H1 (cell line): ENCODE data around the genes DNAH1 and MUSTN1.

GRCh38 chr3:52136375-52137169 lies 17.7 kb downstream of the POC1A start:
- RRBS: no CpG with 5 or more reads among the region's 13 CpGs
CAGE:
- cytosol, long polyA plus RNA: no peak
- long polyA plus RNA: no peak
- nucleus, long polyA plus RNA: no peak

DNA sequence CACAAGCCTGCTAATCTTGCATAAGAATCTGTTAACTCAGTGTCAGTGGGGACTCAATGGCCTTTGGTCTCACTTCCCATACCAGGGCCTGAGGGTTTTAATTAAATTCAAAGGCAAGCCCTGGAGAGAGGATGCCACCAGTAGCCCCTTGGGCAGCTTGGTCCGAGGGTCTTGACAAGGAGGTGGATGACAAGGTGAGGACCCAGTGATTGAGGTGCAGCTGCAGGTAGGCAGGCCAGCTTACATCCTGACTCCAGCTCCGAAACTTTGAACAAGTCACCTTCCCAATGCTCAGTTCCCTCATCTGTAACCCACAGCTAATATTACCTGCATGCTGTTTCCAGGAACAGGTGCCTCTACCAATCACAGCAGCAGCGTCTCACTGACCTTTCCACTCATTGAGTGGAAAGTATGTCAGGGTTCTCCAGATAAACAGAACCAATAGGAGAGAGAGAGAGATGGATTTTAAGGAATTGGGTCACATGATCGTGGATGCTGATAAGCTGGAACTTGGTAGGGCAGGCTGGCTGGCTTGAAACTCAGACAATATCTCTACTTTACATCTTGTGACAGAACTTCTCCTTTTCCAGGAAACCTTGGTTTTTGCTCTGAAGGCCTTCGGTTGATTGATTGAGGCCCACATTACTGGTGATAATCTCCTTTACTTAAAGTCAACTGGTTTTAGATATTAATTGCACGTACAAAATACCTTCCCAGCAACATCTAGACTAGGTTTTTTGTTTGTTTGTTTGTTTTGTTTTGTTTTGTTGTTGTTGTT lies 9.0 kb upstream of the ALAS1 start:
- RRBS: no CpG with 5 or more reads among the region's 6 CpGs
CAGE:
- cytosol, long polyA plus RNA: no peak
- long polyA plus RNA: no peak
- nucleus, long polyA plus RNA: no peak

DNA sequence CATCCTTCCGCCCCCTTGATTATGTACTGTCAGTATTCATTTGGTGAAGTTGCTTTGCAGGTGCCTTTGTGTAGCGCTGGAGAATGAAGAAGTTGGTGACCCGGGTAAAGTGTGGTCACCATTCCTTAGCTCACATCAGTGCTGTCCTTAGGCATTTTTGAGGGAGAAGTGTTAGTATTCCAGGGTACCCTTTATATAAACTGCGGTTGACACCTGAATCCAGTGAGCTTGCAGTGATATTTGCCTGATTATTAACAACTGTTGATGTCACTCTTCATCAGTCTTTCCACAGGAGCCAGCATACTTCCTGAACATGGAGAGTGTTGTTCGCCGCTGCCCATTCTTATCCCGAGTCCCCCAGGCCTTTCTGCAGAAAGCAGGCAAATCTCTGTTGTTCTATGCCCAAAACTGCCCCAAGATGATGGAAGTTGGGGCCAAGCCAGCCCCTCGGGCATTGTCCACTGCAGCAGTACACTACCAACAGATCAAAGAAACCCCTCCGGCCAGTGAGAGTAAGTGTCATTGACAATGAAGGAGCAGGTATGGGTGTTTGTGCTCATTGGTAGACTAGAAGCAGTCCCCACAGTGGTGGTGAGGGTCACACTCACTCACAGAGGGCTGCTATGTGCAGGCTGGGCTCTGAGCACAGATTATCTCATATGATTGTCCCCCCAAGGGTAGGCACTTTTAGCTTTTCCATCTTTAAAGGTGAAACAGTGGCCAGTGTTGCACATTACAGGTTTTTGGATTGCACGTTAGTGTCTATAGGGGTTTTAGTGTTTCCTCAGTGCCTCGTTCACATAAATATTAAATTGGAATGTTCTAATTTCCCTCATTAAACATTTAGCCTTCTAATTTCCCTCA lies 1.2 kb downstream of the ALAS1 start:
- RRBS: no CpG with 5 or more reads among the region's 11 CpGs
CAGE:
- cytosol, long polyA plus RNA: no peak
- long polyA plus RNA: no peak
- nucleus, long polyA plus RNA: no peak

DNA sequence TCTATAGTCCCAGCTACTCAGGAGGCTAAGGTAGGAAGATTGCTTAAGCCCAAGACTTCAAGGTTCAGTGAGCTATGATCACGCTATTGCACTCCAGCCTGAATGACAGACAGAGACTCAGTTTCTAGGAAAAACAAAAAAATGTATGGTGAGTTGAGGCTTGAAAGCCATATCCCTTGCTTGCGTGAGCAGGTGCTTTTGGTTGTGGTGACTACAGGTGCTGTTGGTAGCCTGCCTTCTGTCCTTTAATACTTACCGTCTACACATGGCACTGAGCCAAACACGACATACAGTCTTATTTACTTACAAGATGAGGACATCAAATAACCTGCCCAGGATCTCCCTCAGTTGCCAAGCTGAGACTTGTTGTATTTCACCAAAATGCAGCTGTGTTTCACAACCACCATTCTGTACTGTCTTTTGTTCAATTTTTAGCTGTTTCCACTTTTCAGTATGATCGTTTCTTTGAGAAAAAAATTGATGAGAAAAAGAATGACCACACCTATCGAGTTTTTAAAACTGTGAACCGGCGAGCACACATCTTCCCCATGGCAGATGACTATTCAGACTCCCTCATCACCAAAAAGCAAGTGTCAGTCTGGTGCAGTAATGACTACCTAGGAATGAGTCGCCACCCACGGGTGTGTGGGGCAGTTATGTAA lies 6.4 kb downstream of the ALAS1 start:
- RRBS: no CpG with 5 or more reads among the region's 10 CpGs
CAGE:
- cytosol, long polyA plus RNA: no peak
- long polyA plus RNA: no peak
- nucleus, long polyA plus RNA: no peak

- RRBS: no CpG with 5 or more reads among the region's 11 CpGs
CAGE:
- cytosol, long polyA plus RNA: no peak
- long polyA plus RNA: no peak
- nucleus, long polyA plus RNA: no peak
Observed at GRCh38 chr3:52238125-52238774, 708 bp downstream of the TWF2 start.

- RRBS: no CpG with 5 or more reads among the region's 5 CpGs
CAGE:
- cytosol, long polyA plus RNA: no peak
- long polyA plus RNA: no peak
- nucleus, long polyA plus RNA: no peak
Observed at GRCh38 chr3:52254713-52254925, 9.1 kb downstream of the PPM1M start.

GRCh38 chr3:52313549-52314599 lies 2.2 kb upstream of the DNAH1 start:
- RRBS: no CpG with 5 or more reads among the region's 10 CpGs
CAGE:
- cytosol, long polyA plus RNA: no peak
- long polyA plus RNA: no peak
- nucleus, long polyA plus RNA: no peak

DNA sequence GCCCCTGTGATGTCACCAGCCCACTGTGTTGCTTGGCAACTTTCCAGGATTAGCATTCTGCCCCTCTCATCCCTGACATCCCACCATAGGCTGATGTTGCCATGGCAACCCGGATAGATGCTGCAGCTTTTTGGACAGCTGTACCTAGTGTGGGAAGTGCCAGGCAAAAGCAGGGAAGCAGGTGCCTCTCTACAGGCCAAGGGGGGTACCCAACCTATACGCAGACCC lies at the start of gene DNAH1:
TSS of gene DNAH1 (plus strand) at position 201 of the 228 bp plus-strand sequence.
- RRBS: no CpG with 5 or more reads among the region's 2 CpGs
CAGE:
- cytosol, long polyA plus RNA: no peak
- long polyA plus RNA: no peak
- nucleus, long polyA plus RNA: no peak

- RRBS: no CpG with 5 or more reads among the region's 64 CpGs
CAGE:
- cytosol, long polyA plus RNA: no peak
- long polyA plus RNA: no peak
- nucleus, long polyA plus RNA: no peak
Observed at GRCh38 chr3:52518047-52519327, 15.2 kb downstream of the NT5DC2 start.

DNA sequence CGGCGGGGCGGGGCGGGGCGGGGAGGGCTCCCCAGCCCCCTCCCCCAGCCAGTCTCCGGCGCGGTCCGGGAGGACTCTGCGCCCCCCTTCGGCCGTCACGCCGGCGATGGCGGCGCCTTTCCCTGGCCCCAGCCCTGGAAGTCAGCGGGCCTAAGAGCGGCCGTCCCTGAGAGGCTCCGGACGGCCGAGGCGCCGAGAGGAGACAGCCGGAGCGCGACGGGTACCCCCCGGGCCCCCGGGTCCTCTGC lies 196 bp upstream of the NT5DC2 start:
- RRBS: 3% methylated on average over 18 of the region's 31 CpGs
CAGE:
- cytosol, long polyA plus RNA: no peak
- long polyA plus RNA: no peak
- nucleus, long polyA plus RNA: no peak

DNA sequence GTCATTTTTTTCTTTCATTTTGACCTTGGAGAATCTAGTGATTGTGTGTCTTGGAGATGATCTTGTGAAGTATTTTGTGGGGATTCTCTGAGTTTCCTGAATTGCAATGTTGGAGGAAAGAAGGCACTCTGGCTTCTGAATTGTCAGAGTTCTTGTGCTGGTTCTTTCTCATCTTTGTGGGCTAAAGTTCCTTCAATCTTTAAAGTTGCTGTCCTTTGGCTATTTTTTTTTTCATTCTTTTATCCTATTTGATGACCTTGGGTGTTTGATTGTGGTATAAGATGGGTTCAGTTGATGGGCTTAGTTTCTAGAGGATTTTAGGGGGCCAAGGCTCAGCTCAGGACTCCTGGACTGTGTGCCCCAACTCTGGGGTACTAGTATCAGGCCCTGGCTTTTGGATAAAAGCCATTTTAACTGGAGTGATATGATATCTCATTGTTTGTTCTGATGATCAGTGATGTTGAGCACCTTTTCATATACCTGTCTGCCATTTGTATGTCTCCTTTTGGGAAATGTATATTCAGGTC lies 58.6 kb downstream of the UQCC5 start:
CAGE:
- cytosol, long polyA plus RNA: no peak
- long polyA plus RNA: no peak
- nucleus, long polyA plus RNA: no peak

GRCh38 chr3:52609180-52610117 lies 73.0 kb downstream of the UQCC5 start:
- RRBS: no CpG with 5 or more reads among the region's 12 CpGs
CAGE:
- cytosol, long polyA plus RNA: no peak
- long polyA plus RNA: no peak
- nucleus, long polyA plus RNA: start-site peak on the minus strand at chr3:52609584-52609590, 38 reads

DNA sequence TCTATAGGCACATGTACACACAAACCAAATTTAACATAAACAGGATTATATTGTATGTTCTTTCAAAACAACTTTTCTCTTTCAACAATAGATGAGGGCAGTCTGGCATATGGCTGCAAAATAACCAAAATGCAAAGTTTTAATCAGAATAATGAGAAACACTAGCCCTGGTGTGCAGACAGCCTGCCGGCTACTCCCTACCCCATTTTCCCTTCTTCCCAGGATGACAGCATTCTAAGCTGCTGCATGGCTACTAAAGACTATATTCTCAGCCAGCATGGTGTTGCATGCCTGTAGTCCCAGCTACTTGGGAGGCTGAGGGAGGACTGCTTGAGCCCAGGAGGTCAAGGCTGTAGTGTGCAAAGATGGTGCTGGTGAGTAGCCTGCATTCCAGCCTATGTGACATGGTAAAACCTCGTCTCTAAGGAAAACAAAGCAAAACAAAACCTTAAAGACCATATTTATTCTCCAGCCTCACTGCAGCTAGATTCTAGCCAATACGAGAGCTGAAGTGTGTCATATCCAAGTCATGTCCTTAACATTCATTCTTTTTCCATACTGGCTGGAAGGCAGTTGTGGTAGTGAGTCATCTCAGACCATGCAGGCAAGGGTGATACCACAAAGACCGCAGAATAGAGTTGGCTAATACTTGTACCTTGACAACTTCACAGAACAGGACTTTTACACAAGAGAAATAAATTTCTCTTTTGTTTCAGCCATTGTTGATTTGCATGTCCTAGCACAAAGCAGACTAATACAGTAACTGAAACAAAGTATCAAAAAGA lies 15.2 kb upstream of the GNL3 start:
- RRBS: no CpG with 5 or more reads among the region's 4 CpGs
CAGE:
- cytosol, long polyA plus RNA: no peak
- long polyA plus RNA: no peak
- nucleus, long polyA plus RNA: no peak

- RRBS: no CpG with 5 or more reads among the region's 5 CpGs
CAGE:
- cytosol, long polyA plus RNA: no peak
- long polyA plus RNA: no peak
- nucleus, long polyA plus RNA: no peak
Observed at GRCh38 chr3:52715126-52715409, 9.2 kb downstream of the SPCS1 start.

DNA sequence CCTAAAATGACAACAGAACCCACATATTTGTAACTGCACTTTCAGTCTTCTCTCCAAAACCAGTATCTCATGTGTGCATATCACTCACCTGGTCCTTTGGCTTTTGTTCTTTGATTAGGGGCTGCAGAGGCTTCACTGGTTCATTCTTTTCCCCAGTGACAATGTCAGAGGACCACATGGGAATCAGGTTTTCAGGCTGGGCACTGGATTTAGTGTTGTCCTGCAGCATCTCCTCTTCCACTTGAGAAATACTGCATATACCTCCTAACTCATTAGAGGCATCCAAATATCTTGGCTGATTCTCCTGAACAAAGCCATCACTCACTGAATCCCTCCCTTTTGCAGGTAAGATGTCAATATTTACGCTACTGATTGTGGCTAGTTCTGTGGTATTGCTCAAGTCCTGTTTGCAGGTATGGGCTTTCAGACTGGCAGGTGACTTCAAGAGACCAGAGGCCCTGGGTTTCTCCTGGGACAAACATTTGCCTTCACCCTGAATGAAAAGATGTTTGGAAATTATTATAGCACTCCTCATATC lies 18.8 kb downstream of the NEK4 start:
- RRBS: no CpG with 5 or more reads among the region's 1 CpG
CAGE:
- cytosol, long polyA plus RNA: no peak
- long polyA plus RNA: no peak
- nucleus, long polyA plus RNA: no peak

- RRBS: no CpG with 5 or more reads among the region's 13 CpGs
CAGE:
- cytosol, long polyA plus RNA: no peak
- long polyA plus RNA: no peak
- nucleus, long polyA plus RNA: no peak
Observed at GRCh38 chr3:52834644-52835382, at the start of gene MUSTN1. MUSTN1 (minus strand) TSS chr3:52835019.

GRCh38 chr3:52838944-52839725 lies 4.3 kb upstream of the MUSTN1 start:
- RRBS: no CpG with 5 or more reads among the region's 5 CpGs
CAGE:
- cytosol, long polyA plus RNA: no peak
- long polyA plus RNA: no peak
- nucleus, long polyA plus RNA: no peak

DNA sequence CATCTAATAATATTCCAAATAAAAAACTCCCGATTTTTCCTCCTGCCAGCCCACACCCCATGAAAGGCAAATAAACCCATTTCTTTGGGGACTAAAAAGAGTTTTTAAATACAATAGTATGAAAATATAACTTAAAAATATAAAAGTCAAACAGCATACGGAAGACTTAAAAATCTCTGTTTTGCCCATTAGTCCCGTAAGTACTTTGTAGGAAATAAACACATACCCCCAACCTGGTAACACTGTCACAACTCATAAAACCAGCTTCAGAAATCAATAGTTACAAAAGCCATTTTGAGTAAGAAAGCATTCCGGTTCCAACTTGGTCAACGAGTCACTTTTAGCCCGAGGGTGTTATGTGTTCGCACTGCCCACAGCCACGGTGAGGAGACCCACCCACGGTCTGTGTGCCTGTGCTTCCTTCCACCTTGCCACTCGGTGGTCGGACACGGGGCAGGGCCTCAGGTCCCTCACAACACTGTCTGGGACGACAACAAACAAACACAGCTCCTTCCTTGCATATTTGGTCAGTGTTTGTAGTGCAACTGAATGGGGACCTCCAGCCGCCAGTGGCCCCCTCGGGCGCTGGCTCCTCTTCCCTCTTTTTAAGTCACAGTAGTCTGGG lies 5.0 kb upstream of the MUSTN1 start:
- RRBS: no CpG with 5 or more reads among the region's 16 CpGs
CAGE:
- cytosol, long polyA plus RNA: no peak
- long polyA plus RNA: no peak
- nucleus, long polyA plus RNA: no peak

DNA sequence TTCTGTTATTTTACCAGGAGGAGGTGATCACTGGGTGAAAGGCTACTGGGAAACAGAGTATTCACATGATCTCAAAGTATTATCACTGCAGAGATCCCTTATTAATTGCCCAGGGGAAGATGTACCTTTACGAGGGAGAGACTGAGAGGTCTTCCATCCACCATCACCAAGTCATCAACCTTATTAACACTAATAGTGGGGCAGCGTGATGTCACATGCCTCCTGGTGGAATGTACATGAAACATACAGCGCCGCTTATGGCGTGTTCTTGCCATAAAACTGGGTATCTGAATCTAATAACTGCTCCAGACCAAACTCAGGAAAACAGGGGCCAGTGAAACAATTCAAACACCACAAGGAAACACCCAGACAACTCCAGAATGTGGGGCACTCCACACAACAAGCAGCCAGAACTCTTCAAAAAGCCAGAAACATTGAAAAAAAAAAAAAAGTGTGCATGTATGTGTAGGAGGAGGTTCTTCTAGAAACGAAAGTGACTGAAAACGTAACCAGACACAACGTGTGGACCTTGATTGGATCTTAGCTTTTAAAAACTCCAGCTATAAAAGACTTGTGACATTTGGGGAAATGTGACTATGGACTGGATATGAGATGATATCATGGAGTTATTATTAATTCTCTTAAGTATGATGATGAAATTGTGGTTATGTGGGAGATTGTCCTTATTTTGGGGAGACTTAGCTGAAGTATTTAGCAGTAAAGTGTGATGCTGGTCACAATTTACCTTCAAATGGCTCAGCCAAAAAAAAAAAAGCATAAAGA lies 4.5 kb downstream of the STIMATE start:
- RRBS: no CpG with 5 or more reads among the region's 8 CpGs
CAGE:
- cytosol, long polyA plus RNA: no peak
- long polyA plus RNA: no peak
- nucleus, long polyA plus RNA: no peak

GRCh38 chr3:53132279-53132825 lies 2.1 kb upstream of the RFT1 start:
- RRBS: no CpG with 5 or more reads among the region's 7 CpGs
CAGE:
- cytosol, long polyA plus RNA: no peak
- long polyA plus RNA: no peak
- nucleus, long polyA plus RNA: no peak